A375 (cell line): ENCODE measurements around a stretch of chr5.

DNA sequence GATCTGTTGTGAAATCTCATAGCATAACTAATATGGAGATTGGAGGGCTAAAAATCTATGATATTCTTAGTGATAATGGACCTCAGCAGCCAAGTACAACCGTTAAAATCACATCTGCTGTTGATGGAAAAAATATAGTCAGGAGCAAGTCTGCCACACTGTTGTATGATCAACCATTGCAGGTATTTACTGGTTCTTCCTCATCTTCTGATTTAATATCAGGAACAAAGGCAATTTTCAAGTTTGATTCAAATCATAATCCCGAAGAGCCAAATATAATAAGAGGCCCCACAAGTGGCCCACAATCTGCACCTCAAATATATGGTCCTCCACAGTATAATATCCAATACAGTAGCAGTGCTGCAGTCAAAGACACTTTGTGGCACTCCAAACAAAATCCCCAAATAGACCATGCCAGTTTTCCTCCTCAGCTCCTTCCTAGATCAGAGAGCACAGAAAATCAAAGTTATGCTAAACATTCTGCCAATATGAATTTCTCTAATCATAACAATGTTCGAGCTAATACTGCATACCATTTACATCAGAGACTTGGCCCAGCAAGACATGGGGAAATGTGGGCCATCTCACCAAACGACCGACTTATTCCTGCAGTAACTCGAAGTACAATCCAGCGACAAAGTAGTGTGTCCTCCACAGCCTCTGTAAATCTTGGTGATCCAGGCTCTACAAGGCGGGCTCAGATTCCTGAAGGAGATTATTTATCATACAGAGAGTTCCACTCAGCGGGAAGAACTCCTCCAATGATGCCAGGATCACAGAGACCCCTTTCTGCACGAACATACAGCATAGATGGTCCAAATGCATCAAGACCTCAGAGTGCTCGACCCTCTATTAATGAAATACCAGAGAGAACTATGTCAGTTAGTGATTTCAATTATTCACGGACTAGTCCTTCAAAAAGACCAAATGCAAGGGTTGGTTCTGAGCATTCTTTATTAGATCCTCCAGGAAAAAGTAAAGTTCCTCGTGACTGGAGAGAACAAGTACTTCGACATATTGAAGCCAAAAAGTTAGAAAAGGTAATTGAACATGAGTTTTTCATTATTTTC lies 89.9 kb upstream of the SREK1 start:
- RAMPAGE, long total RNA = no peak

GRCh38 chr5:66083889-66084263 lies 60.2 kb upstream of the SREK1 start:
- RAMPAGE, long total RNA = no peak

DNA sequence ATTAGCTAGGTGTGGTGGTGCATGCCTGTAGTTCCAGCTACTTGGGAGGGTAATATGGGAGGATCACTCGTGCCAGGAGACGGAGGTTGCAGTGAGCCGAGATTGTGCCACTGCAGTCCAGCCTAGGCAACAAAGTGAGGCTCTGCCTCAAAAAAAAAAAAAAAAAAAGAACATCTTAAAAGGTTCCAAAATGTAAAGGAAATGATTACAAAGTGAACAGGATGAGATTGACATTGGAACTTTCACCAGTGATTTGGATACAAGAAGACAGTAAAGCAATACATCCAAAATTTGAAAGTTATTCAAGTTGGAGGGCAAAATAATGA lies 59.9 kb upstream of the SREK1 start:
- RAMPAGE, long total RNA = no peak

DNA sequence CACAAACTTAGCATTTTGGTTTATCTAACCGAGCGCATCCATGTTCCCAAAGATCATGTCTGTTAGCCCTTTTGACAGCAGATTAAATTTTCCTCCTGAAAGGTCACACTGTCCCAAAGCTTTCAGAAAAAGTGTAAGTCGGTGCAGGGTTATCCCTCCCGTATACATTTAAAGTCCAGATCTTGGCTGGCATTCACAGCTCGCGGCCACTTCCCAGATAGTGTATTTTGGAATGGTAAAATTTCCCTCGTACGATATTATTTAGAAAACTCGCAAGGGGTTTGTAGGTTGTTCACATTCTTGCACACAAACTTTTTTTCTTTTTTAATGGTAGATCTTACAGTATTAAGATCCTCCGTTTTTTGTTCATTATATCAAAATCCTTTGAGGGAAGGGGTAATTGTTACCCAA lies 956 bp downstream of the SREK1 start:
- RAMPAGE, long total RNA = no peak

GRCh38 chr5:66165346-66166304 lies 21.5 kb downstream of the SREK1 start:
- RAMPAGE, long total RNA = no peak

DNA sequence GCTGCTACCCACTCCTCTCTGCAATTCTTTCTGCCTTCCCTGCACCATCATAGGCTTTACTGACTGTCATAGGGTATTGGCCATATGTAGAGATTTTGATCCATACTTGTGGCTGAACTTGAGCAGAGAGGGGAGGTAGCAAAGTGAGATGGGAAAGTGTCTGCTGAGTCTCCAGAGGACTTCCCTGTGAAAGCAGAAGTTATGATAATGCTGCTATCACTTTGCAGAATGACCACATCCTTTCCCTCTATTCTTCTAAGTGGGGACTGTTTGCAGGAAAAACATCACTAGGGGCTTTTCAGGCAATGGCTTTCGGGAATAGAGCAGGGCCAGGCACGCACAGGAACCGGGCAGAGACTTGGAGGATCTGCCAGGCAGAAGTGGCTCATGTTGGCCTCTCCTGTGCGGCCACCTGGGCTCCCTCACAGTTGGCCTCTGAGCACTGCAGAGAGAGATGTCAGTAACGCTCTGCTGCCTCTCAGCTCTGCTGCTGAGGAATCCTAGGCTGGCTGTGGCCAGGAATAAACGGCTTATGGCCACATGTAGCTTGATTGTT lies 214.6 kb downstream of the MAST4 start:
- RAMPAGE, long total RNA = no peak

DNA sequence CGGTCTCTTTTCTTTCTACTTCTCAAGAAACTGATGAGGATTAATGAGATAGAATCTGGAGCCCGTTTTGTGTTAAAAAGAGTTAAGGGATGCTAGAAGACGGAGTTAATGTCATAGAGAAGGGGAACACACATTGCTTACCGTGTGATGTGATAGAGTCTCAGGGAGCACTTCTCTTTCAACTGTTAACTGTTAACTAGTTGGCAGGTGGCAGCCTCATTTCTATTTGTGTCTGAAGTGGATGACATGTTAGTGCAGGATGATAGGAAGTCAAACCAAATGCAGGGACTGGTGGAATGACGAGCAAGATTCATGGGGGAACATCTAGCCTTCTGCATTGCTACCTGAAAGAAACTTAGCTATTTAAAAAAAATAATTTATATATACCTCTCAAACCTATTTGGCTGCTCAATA lies 222.7 kb downstream of the MAST4 start:
- RAMPAGE, long total RNA = no peak

GRCh38 chr5:66978469-66979204 lies 218.0 kb downstream of the CD180 start:
- RAMPAGE, long total RNA = no peak

- RAMPAGE, long total RNA = no peak
Measured at GRCh38 chr5:67014926-67016135, 181.3 kb downstream of the CD180 start.

GRCh38 chr5:67063554-67063979 lies 133.0 kb downstream of the CD180 start:
- RAMPAGE, long total RNA = no peak

DNA sequence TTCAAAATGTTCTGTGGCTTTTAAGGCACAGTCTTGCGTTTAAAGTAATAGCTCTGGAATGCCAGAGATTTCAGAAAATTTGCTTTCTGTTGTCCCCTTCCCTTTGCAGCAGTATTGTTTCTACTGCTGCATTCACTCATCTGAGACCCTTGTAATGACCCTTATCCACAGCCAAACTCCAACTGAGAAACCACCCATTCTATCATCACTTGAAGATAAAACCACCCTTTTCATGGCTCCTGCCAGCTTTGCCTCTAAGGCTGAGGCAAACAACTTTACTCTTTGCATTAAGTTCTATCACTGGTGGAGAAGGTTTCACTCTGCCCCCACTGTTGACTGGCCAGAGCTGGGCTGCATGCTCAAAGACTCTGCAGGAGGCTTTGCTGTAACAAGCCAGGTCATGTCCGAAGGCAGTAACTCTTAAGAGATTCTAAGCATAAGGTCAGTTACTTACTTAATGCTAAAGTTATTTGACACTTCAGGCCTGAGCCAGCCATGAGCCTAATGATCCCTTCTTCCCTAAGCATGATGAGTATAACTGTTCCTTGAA lies 101.9 kb downstream of the CD180 start:
- RAMPAGE, long total RNA = no peak

DNA sequence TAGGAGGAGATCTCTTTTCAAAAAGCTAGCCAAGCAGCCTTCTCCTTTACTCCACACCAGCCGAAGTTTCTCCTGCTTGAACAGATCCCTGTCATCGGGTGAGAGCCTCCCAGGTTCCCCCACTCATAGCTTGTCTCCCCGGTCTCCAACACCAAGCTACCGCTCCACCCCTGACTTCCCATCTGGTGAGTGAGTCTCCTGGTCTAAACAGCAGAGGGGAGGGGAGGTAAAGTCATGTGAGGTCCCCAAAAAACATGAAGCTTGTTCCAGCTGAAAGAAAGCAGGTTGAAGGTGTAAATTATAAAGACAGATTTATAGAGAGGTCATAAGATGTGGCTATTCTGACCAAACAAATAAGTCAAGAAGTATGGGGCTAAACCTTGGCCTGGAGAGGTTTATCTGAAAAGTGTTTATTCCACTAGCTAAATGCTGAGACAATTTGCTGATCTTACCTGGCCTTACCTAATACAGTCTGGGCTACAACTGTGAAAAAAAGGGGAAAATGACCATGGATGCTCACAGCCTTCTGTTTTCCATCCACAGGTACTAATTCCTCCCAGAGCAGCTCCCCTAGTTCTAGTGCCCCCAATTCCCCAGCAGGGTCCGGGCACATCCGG lies 33.9 kb downstream of the CD180 start:
- RAMPAGE, long total RNA = no peak

- RAMPAGE, long total RNA = no peak
Measured at GRCh38 chr5:67165087-67165704, 31.4 kb downstream of the CD180 start.

- RAMPAGE, long total RNA = no peak
Measured at GRCh38 chr5:67166476-67167087, 30.0 kb downstream of the CD180 start.

DNA sequence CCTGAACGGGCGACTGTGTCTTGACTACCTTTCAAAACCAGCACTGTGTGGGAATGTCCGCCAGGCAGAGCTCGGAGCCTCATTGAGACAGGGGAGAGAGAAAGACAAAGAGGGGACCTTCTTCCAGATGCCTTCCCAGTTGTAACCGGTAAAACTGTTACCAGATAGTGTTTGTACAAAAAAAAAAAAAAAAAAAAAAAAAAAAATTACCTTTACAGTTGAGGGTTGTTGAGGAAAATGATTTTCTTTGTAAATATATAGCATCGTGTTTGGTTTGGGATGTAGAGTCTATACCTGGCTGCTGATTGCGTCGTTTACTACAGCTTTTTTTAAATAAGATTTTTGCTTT lies 29.5 kb downstream of the CD180 start:
- RAMPAGE, long total RNA = no peak

GRCh38 chr5:67188913-67189588 lies 7.5 kb downstream of the CD180 start:
- RAMPAGE, long total RNA = no peak

- RAMPAGE, long total RNA = no peak
Measured at GRCh38 chr5:67214823-67215553, 18.4 kb upstream of the CD180 start.

DNA sequence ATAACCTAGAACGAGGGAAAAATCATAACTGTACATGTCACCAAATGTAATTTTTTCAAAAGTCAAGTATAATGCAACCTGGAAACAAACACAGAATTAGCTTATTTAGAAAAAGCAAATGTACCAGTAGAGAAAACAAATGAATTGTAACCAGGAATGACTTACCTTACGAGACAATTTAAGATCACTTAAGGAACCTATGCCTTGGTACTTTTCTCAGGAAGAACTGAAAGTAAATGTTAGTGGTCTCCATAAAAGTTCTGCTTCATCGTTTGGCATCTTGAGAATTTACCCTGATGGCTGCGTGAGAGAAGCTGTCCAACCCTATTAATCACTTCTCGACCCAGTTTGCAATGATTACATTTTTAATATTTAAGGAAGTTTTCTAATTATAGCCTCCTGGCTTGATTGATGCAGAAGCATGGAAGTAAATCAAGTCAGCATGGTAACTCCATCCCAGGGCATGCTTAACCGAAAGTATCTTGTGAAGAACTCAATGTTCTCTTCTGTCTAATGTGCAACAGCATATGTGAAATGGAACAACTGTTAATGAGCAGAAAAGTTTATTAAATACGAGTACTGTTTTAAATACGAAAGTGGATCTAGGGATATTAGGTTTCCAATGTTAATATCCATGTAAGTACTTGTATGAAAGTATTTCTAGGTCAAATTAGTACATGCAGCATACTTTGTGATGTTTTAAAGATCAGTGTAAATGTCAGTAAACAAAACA lies 278.8 kb upstream of the CD180 start:
- RAMPAGE, long total RNA = no peak

- RAMPAGE, long total RNA = no peak
Measured at GRCh38 chr5:67537237-67537782, 340.7 kb upstream of the CD180 start.

DNA sequence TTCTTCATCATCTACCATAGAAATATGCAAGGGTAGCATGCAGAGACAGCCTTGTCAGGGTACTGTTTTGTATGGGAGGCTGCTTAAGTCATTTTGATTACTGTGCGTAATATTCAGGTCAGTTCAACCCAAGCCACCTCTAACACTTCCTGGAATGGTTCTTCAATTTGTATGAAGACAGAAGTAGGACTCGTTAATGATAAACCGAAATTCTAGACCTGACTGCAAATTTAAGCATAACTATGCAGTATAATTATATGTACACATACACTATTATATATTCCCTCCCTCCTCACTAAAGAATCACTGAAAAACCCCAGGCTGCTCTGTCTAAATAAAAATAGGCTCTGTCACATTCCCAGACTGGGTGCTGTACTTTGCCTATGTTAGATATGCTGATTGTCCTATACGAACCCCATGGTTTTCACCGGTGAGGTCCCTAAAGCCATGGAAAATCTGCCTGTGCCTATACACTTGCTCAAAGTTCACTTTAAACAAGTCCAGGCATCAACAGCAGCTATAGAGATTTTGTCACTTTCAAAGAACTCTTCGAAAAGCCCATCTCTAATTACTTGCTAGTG lies 352.1 kb upstream of the CD180 start:
- RAMPAGE, long total RNA = no peak